GM19239 (cell line): Measurements from ENCODE around the gene ZNF337.

DNA sequence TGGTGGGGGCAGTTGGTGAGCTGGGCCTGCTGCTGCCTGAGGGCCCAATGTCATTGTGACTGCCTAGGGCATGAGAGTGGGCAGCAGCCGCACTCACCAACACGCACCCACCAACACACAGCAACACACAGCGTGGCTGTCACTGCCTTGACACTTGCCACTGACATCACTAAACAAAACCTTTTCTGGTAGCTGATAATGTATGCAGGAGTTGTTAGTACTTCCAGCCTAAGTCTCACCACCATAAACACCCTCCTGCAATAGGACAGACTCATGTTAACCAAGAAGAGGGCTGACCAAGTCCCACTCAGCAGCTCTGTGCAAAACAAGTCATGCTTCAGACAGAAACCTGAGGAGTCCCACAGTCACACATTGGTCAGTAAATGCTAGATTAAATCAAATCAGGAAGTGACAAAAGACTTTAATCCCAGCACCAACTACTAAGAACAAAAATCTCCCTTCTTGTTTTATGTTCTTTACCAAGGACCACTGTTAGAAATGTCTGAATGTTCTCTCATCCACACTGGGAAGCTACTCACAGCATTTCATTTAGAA lies 69.1 kb downstream of the ABHD12 start:
- RRBS: no CpG with 5 or more reads among the region's 3 CpGs

DNA sequence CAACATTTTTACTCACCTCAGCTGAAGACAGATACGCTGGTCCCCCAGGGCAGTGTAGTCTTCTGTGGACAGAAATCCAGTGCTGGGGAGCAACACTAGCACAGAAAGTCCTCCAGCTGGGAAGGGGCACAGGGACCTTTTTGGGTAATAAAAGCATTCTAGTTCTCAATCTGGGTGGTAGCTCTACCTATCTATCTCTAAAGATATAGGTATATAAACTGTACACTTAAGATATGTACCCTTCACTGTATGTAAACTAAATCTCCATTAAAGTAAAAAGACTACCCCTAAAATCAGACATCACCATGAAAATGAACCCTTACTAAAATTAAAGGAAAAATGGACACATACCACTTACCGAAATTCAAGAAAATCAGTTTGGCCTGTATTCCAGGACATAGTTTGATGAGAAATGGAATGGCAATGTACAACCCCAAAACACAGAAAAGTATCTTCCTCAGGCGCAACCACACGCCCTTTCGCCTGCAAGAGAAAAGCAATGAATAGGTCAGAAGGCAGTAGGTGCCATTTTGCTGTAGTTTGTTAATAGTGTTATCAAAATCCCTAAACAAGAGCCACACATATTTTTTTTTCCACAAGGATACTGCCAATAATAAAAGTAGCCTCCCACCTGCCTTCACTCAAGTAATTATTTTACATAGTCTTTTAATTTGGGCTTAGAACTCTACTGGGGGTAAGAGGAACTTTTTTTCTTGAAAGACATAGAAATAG lies 51.6 kb downstream of the ABHD12 start:
- RRBS: no CpG with 5 or more reads among the region's 5 CpGs

- RRBS: no CpG with 5 or more reads among the region's 7 CpGs
Observed at GRCh38 chr20:25360873-25361418, 29.7 kb downstream of the ABHD12 start.

DNA sequence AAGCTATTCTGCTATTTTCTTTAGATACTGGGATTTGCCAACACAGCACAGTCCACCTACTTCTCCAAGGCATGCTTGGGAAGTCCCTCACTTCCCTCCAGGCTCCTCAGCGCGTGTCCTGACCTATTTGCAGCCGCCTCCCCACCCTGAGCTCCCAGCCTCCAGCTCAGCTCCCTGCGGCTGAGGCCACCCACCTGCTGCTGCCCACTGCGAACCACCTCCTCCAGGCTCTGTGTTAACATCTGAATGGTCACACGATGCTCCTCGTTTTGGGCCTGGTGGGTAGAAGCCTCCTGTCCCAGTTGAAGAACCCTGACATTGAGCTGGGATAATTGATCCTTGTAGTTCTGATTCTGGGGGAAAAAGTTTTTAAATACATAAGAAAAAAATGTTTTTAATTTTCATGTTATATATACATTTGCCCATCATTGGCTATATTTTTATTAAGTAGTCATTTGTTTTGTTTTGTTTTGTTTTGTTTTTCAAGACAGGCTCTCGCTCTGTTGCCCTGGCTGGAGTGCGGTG lies 54.8 kb downstream of the GINS1 start:
- RRBS: no CpG with 5 or more reads among the region's 9 CpGs

DNA sequence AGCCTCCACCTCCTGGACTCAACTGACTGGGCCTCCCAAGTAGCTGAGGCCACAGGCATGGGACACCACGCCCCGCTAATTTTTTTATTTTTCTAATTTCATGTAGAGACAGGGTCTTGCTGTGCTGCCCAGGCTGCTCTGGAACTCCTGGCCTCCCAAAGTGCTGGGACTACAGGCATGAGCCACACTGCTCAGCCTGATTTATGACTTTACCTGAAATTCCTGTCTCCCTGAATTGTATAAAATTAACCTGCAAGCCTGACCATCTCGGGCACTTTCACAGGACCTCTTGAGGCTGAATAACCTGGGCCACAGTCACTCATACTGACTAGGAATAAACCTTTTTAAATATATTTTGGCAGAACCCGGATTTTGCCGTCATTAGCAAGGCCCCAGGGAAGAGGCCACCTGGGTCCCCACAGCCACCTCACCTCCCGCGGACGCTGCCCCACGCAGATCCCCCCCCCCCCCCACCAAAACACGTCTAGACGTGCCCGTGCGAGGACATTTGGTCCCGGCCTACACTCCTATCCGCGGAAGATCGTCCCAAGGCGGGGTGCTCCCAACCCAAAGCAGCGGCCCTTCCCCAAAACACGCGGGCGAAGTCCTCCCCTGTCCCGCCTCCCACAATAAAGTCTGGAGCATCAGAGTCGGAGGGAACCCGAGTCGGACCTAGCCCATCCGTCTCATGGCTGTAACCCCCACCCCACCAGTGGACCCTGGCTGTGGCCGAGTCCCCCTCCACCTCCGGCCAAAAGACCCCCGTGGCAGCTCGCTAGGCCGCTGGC lies 829 bp downstream of the ZNF337 start:
- RRBS: no CpG with 5 or more reads among the region's 32 CpGs

- RRBS: 2% methylated on average over 46 of the region's 80 CpGs
Observed at GRCh38 chr20:25696418-25697255, at the start of gene ZNF337. ZNF337 (minus strand) TSS chr20:25696853.

- RRBS: no CpG with 5 or more reads among the region's 34 CpGs
Observed at GRCh38 chr20:25984826-25985385, 288.3 kb upstream of the ZNF337 start.

GRCh38 chr20:26009980-26010927 lies 313.6 kb upstream of the ZNF337 start:
- RRBS: no CpG with 5 or more reads among the region's 26 CpGs

GRCh38 chr20:29408199-29408483 lies 1849.3 kb upstream of the DEFB115 start:
- RRBS: no CpG with 5 or more reads among the region's 20 CpGs

- RRBS: no CpG with 5 or more reads among the region's 29 CpGs
Observed at GRCh38 chr20:30316120-30316648, 941.3 kb upstream of the DEFB115 start.

DNA sequence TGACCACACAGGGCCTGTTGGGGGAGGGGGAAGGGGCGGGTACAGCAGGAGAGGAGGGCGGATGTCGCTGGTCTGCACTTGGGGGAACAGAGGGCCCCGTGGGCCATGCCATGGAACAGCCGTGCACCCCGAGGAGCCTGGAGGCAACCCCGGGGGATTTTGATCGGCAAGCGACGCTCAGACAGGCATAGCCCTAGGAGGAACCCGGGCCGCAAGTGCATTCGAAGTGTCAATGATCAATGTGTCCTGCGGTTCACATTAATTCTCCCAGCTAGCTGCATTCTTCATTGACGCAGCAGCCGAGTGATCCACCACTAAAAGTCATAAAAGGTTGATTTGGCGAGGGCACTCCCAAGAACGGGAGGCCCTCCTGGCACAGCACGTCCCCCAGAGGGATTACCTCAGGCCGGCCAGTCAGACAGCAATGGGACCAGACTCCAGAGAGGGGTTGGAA lies 772.7 kb upstream of the DEFB115 start:
- RRBS: no CpG with 5 or more reads among the region's 20 CpGs

DNA sequence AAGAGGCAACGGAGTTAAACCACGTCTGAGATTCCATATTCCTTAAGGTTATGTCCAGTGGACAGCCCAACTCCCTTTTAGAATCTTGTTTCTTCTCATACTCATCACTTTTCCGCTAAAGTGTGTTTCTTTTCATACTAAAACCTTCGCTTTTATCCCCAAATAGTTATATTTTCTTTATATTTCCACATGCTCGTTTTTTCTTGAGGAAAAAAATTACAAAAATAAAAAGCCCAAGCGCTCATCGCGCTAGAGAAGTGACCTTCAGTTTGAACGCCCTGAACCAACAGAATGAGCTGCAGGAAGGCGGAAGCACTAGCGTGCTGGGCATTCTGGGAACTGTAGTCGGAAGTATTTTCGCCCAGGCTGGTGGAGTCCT lies 692.5 kb upstream of the DEFB115 start:
- RRBS: no CpG with 5 or more reads among the region's 13 CpGs

DNA sequence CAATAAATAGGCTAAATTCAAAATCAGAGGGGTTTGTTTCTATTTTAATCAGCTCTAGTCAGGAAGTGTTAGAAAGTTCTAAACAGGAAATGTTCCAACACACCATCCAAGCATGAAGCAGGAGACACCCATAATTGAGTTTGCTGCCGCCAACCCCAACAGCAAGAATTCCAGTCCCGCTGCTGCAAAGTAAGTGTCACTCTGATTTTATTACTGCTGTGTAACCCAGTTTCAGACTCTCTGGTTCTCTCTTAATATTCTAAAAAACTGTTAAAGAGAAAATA lies 431.8 kb upstream of the DEFB115 start:
- RRBS: no CpG with 5 or more reads among the region's 2 CpGs

DNA sequence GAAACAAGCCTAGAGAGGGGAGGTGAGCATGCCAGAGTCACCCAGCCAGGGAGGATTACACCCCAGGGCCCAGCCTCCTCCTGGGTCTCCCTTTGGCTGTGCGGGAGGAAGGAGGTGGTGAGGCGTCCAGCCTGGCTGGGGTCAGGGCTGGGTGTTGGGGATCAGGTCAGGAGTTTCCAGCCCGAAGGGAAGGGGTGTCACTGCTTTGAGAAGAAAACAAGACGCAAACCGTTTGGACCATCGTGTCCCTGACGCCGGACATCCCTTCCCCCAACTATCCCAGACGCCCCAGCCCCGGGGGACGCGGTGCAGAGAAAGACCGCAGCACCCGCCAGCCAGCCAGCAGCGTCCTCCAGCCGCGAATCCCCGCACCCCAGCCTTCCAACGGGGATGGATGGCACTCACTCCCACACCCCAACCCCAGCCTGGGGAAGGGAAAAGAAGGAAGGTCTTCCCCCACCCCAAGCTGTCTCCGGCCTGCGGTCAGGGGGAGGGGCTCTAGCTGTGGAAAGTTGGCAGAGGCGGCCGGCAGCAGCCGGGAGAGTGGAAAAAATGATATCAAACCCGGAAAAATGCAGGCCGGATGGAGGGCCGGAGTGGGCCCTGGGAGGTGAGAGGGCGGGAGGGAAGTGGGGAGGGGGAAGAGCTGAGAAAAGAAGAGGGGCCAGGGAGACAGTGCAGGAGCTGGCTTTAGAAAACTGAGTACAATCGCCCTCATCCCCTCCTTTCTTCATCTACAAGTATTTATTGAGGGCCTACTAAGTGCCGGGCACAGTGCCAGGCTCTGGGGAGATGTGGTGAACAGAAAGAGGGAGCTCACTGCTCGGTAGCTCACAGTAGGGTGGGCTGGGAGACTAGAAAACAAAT lies 10.6 kb downstream of the REM1 start:
- RRBS: 5% methylated on average over 4 of the region's 31 CpGs

- RRBS: 3% methylated on average over 7 of the region's 51 CpGs
Observed at GRCh38 chr20:31573182-31574267, 26.3 kb downstream of the MCTS2 start.

DNA sequence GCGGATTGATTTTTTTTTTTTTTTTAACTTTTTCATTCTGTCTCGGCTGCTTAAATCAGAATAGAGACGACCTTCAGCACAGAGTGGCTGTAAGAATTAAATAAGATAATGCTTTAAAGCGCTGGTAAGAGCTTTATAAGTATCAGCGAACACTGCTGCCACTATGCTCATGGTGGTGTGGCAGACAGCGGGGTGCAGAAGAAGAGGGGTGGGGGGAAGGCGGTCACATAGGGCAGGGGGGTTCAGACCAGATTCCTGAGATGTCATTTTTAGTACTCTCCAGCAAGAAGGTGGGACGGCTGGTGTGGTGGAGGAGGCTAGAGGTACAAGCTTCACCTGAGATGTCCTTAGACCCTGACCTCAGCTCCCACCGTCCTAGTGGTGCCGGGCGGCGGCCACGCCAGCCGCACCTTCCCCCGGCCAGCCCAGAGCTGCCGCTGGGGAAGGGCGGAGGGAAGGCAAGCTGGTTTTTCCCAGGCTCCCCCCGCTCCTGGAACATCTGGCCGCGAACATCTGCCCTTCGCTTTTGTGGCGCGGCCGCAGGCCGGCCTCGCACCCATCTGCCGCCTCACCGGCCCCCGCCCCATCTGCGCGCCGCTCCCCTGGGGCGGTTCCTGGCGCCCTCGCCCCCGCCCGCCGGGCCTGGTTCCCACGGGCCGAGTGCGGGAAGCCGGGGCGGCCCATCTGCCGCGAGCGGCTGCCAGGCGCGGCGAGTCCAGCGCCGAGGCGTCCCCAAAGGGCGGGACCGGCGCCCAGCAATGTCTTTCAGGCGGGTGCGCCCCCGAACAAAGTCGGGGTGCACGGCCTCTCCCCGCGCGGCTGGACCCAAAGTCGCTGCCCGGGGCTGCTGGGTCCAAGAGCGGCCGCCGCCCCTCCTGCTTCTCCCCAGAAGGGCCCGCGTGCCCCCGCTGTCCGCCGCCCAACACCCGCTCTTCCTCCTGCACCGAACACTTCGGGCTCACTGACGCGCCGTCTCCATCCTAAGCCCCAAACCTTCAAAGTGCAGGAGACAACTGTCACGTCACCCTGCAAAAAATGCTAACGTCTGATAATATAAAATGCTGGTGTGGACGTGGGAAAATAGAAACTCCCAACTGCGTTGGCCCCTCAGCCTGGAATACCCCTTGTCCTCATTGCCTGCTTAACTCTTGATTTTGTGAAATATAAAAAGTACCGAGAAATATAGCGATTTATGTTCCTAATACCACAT lies 17.4 kb upstream of the ID1 start:
- RRBS: 2% methylated on average over 30 of the region's 85 CpGs

DNA sequence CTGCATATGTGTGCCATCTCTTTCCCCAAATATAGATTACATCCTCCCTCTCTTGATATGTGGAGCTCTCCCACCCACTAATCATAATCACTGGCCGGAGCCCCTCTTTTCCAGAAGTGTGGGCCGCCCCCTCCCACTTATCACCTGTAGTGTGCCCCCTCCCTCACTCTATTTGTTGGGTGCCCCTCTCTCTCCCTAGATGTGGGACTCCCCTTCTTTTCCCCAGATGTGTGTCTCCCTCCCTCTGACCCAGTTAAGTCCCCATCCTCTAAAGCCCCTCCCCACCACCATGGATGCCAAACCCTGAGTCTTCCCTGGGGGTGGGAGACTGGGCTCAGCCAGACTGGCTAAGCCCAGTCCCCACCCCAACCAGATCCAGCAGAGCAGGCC lies 402 bp downstream of the COX4I2 start:
- RRBS: no CpG with 5 or more reads among the region's 2 CpGs

DNA sequence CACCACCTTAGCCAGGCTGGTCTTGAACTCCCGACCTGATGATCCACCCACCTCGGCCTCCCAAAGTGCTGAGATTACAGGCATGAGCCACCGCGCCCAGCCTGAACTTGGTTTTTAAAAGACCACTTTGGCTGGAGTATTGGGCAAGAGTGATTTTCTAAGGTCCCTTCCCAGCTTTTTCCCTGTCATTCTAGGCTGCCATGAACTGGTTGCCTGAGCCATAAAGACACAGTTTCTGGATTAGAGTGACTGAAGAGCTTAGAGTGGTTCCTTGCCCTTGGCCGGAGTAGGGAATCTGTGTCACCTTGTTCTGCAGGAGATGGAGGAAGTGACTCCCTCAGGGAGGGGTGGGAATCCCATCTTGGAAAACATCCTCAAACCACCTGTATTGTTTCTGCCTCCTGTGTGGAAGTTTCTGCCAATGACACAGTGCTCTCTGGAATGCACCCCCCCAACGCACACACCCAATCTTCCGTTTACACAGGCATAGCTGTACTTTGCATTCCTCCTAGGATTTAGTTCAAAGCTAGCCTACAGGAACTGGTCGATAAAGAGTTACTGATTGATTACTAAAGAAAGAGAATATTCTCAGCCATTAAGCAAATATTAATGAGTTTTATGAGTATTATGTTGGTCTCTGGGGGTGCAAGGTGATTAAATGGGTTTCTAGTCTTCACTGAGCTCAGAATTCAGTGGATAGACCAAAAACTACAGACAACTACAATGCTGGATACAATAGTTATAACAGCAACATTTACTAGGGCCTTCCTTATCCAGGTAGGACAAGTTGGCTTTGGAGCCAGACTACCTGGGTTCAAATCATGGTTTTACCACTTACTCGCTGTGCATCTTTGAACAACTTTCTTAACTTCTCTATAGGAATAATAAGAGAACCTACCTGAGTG lies 18.1 kb downstream of the BCL2L1 start:
- RRBS: no CpG with 5 or more reads among the region's 9 CpGs

- RRBS: no CpG with 5 or more reads among the region's 5 CpGs
Observed at GRCh38 chr20:31710318-31711319, 12.0 kb downstream of the BCL2L1 start.